Progenitor cell of endocrine pancreas (in vitro differentiated cells): ENCODE measurements around a stretch of chr2.

DNA sequence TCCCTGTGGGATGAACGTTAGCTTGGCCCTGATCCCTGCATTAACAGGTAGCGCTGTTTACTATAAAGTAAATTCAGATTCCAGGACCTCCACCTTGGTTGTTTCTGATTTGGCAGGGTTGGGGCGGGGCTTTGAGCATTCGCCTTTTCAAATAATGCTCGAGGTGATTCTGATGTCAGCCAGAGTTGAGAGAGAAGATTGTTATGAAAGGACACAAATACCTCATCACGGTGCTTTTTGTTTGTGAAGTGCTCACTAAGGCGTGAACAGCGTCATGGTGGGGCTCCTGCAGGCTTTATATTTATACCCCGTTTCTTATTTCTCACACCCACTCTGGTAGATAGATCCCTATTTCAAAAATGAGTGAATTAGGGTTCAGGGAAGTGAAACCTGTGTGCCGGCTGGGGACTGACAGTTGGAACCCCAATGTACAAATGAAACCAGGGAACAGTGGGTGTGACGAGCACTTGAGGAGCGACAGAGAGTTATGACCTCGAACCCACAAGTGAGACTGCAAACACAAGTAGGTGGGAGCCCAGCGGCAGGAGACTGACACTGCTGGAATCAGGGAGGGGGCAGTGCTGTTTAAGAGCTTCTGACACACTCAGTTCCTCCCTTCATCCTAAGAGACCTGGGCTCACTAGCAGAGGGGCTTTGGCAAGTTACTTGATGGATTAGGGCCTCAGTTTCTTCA is 14.2 kb upstream of the CXCR4 start:
- PRO-cap = no peak

DNA sequence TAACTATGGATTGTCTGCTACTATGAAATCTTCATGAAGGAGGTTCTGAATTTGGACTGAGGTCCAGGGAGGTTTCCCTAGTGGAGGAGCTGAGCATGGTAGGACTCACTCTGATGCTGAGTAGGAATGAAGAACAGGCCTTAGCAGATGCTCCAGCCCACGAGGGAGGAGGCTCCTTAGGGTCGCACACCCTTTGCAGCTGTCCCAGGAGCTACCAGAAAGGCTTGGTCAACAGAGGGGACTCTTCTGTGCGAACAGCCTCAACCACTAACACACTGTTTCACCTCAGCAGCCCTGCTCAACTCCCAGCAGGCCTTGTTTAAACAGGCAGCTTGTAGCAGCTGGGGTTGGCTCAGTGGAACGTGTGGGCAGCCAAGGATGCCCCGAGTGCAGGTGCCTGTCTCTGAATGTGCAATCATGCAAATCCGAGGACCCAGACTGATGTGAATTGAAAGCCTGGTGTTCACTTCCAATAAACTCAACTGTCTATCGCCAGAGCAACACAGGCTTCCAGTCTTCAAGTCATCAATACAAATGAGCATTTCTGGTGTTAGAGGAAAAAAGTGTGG is 88.6 kb upstream of the CXCR4 start:
- PRO-cap = no peak

DNA sequence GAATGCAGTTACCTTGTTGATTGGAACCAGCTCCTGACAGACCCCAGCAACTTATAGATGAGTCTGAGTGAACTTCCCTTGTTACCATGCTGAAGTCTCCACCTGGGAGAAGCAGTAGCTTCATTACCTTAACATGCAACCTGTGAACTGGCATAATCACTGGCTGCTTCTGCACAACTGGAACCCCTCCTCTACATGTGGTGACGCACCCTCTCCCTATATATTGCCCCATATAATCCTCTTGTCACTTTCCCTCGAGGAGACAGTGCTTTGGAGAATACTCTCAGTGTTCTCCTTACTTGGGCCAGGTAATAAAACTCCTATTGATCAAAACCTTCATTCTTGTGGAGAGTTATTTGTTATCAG is 226.2 kb upstream of the SPOPL start:
- PRO-cap = no peak

- PRO-cap = no peak
These were observed 225.7 kb upstream of the SPOPL start for GRCh38 chr2:138275775-138276421.

DNA sequence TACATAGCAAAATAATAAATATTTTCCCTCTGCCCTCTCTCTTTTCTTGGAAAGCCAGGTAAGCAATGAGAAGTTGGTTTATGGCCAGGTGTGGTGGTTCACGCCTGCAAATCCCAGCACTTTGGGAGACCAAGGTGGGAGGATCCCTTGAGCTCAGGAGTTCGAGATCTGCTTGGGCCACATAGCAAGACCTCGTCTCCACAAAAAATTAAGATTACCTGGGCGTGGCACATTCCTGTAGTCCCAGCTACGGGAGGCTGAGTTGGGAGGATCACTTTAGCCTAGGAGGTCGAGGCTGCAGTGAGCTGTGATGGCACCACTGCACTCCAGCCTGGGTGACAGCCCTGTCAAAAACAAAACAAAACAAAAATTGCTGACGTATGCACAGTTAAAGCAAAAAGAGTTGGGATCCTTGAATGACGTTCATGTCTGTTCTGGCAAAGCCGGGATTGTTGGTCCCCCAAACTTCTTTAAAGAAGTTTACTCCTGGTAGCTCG is 985 bp upstream of the SPOPL start:
- PRO-cap = no peak

DNA sequence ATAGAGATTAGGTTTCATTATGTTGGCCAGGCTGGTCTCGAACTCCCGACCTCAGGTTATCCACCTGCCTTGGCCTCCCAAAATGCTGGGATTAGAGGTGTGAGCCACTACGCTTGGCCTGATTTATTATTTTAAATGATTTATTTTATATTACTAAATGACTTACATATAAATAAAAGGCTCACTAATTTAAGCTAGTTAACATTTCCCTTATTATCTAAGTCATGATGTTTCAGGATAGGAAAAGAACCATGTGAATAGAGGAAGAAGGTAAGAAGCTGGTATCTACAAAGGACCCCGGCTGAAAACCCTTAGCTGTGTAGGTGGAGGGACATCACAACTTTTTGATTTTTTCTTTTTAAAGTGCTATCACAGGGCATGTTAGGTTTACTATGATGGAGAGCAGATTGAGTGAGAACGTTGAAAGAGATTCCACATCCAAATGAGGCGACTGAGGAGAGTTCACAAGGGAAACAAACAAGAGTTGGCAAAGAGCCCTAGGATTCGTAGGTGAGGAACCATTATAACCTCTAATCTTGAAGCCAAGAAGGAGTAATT is 197.5 kb upstream of the LRP1B start:
- PRO-cap = no peak

DNA sequence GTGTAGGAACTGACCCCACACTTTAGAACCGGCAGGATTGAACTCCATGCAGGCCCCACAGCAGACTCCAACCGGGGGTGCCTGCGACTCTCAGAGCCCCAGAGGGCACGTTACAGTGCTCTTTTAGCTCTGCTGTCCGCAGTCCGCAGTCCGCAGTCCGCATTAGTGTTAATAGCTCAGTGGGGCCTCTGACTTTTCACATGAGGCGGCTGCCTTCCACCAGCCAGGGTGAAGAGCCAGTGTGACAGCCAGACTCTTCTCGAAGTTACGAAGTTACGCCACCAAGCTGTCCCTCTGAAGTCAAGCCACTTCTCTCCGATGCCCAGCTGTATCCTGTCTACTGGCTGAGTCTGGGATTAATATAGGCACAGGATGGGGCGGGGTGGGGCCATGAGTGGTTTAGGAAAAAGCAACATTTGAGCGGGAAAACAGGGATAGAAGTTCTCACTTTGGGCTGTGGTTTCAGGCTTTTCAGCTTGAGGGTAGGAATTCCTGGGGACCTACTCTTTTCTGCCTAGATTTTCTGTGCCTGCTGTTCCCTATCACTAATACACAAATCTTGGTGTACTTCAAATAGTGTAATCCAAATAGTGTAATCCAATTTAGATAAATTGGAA is 102.5 kb upstream of the ARHGAP15 start:
- PRO-cap = no peak

- PRO-cap = no peak
These were observed 96.5 kb upstream of the ARHGAP15 start for GRCh38 chr2:143032735-143033182.

DNA sequence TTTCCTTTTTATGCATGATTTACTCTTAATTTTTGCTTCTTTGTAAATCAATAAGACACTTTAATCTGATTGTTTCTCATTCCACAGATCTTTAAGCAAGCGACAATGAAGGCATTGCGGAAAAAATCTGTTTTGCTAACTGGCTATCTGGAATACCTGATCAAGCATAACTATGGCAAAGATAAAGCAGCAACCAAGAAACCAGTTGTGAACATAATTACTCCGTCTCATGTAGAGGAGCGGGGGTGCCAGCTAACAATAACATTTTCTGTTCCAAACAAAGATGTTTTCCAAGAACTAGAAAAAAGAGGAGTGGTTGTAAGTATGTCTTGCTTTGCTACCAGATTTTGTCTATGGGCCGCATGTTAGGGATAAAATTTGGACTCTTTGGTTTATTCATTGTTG is 88.9 kb upstream of the ARHGAP15 start:
- PRO-cap = no peak

DNA sequence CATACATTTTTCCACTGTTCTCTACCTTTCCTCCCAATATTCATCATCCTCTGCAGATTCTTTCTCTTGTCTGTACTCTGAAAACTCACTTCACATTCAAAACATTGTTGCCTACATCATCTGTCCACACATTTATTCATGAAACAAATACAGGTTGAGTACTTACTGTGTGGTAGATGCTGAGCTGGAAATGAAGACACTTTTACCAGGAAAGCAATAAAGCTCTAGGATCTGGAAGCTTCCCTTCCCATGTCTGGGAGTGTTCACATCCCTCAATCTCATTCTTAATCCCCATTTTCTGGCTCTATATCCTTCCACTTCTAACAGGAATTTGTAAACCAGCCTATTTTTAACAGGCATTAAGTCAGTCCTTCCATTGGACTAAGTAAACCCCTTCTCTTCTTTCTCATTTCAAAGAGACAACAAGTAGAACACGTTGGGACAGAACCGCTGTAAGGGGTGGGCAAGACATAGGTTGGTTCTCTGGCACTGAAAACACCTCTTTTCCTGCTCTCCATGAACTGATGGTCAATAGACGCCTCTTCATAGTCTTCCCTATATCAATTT is 589.5 kb downstream of the ARHGAP15 start:
- PRO-cap = no peak

- PRO-cap = no peak
These were observed 215.0 kb downstream of the GTDC1 start for GRCh38 chr2:144117242-144117850.

DNA sequence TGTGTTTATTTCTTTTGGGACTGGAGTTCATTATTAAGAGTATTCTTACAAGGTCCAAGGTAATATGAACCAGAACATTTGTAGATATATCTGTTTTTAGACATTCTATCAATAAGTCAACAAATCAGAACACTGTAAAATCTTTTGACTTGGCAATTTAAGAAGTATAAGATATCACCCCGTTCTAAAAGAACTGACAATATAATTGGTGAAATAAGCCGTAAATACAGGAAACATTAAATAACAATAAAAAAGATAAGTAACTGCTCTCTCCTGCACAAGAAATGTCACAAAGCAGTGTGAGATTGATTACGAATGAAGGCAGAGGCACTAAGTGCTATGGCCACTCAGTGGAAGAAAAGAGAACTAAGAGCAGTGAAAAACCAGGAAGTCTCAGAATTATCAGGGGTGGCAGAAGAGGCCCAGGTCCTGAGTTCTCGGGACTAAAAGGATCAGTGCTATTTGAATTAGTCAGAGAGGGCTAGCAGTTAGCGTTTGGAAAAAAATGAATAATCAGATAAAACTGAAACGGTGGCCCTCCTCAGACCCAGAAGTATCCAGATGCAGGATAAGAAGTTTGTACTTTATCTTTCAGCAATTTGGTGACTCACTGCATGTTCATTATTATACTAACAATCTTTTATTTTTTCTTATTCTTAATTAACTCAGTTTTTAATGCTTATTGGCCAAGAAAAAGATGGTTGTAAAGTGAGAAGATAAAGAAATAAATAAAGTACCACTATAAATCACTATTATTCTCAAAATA is 179.5 kb downstream of the GTDC1 start:
- PRO-cap = no peak

- PRO-cap = no peak
These were observed 56.2 kb upstream of the GTDC1 start for GRCh38 chr2:144388428-144389095.

GRCh38 chr2:144403700-144404512 is 71.6 kb upstream of the GTDC1 start:
- PRO-cap = no peak

GRCh38 chr2:144438446-144439110 is 81.3 kb downstream of the ZEB2 start:
- PRO-cap = no peak

DNA sequence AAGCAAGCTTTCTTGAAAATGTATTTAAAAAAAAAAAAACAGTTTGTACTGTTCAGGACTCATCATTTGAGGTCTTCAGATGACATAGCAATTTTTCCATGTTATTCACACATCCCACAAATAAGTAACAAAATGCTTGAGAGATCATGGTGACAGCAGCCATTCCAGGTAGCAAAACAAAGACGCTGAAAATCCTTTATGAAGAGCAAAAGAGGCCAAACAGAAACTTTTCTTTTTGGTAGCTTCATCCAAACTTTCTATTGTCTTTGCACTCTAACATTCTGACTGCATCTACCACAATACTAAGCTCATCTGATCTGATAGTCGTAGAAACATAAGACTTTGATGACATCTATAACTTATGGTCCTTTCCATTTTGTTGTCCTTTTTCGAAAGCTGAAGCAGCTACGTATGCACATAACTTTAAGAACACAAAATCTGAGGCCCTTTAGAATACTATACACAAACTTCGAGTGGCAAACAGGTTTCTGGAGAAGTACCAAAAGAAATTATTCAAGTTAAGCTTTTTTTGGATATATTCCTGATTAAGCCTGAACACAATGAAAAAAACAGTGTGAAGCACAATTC is 76.0 kb downstream of the ZEB2 start:
- PRO-cap = no peak

GRCh38 chr2:144474261-144474591 is 45.7 kb downstream of the ZEB2 start:
- PRO-cap = no peak

GRCh38 chr2:144507275-144508109 is 12.4 kb downstream of the ZEB2 start:
- PRO-cap = no peak

GRCh38 chr2:144509577-144510167 is 10.2 kb downstream of the ZEB2 start:
- PRO-cap = no peak

DNA sequence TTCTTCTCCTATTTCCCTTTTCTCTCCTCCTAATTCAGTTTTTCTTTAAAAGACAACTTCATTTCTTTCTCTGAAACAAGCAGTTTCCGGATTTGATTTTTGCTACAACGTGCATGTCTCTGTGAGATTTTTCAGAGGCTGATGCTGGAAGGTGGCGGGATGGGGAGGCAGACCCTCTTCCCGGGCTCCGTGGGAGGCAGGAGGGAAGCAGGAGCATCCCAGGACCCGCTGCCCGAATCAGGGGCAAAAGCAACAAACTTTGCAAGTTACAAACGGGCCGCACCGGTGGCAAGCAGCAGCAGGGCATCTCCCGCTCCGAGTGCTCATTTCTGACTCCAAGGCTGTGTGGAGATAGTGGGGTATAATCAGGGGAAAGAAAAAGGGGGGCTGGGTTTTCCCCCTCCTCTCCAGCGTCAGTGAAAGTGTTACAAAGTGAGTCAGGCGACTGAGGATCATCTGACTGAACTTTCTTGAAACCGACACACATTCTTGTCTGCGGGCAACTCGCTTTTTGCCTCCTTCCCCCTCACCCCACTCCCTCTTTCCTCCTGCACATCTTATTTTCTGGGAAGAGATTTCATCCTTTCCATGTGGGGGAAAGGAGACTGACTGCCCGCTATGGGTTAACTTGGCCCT is 6.3 kb downstream of the ZEB2 start:
- PRO-cap = no peak